Thoracic aorta (tissue), 1 donor: ENCODE data around the genes C3orf84, BSN and RNF123.

- RAMPAGE, long total RNA = start-site peak on the minus strand at chr3:48695496-48695597, 26 reads
Measured at GRCh38 chr3:48695148-48695910, 9.6 kb upstream of the NCKIPSD start.

GRCh38 chr3:48739011-48739825 lies 22.2 kb upstream of the IP6K2 start:
- RAMPAGE, long total RNA = no peak

DNA sequence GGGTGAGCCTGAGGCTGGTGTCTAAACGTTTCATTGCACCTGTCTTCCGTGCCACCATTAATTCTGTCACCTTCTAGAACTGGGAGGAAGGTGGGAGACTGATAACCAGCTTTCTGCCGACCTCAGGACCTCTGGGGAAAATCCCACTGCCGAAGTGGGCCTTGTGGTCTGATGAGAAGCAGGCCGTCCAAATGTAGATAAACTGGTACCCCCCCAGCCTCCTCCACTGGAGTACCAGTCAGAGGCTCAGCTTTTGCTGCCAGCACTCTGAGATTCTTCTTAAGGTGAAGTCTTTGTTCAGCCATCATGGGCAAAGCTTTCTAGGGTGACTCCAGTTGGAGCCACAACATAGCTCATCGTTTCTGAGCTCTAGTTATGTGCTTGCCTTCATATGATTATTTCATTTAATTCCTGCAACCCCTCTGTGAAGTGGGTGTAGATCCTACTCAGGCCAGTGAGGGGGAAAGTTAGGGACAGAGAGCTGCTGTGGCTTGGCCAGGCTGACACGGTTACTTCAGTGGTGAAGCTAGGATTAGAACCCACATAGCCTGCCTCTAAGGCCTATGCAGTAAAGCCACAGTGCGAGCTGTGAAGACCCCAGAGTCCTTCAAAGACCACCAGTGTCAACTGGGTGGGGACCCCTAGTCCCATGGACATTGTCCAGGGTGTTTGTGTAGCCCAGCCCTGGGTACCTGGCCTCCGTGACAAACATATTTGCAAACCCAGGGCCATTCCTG lies 1.3 kb downstream of the P4HTM start:
- RAMPAGE, long total RNA = no peak

DNA sequence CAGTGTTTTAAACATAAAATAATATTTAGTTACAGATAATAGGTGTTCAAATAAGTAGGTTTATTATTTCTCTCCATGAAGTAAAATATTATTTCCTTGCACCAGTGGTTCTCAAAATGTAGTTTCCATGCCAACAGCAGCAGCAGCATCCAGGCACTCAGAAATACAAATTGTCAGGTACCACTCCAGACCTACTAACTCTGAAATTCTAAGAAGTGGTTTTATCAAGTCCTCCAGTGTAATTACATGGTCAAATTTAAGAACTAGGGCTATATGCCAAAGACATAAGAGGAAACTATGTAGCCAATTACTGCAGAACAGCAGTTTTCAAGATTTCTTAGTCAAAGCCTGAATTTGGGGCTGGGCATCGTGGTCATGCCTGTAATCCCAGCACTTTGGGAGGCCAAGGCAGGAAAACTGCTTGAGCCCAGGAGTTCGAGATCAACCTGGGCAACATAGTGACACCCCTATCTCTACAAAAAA lies 30.7 kb downstream of the QRICH1 start:
- RAMPAGE, long total RNA = no peak

DNA sequence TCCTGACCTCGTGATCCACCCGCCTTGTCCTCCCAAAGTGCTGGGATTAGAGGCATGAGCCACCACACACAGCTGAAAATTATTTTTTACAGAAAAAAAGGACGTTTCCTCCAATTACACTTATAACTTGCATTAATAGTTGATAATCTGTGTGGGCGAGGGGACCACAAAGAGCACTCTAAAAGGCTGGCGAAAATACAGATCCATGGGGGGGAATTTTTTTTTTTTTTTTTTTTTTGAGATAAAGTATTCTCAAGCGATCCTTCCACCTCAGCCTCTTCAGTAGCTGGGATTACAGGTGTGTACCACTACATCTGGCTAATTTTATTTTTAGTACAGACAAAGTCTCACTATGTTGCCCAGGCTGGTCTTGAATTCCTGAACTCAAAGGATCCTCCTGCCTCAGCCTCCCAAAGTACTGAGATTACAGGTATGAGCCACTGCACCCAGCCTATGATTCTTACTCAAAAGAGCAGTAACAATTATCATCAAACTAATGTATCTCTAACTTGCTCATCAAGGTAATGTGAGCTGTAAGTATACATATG lies 24.5 kb downstream of the QRICH1 start:
- RAMPAGE, long total RNA = no peak

DNA sequence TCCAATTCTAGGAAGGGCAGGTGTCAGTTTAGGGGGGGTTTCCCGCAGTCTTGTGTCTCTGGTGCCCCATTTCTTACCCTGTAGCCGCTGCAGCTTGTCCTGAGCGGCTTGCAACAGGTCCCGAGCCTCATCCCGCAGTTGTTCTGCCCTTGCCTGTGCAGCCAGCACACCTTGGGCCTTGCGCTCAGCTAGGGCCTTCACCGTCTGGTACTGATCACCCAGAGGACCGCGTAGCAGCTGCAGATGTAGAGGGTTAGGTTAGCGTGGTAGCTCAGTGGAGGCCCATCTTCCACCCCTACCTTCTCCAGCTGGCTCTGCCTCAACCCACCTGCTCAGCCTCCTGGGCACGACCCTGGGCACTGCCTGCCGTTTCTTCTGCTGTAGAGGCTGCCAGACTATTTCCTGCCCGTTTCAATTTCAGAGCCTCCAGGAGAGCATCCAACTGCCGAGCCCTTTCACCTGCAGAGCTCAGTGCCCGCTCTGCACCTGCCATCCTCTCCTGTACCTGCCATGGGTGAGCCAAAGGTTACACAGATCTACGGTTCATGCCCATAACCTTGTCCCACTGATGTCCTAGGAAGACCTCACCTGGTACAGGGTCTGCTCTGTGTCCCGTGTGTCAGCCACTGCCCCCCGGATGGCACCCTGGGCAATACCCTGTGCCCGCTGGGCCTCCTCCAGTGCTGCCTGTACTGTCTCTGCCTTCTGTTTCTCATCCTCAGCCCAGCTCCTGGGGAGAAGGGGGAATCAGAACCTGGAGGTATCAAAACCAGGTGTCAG lies 923 bp upstream of the USP19 start:
- RAMPAGE, long total RNA = start-site peak on the minus strand centred at position 209 of the sequence, 47 bp wide, 62 reads

GRCh38 chr3:49164941-49166158 lies 781 bp downstream of the CCDC71 start:
- RAMPAGE, long total RNA = no peak

GRCh38 chr3:49191582-49192150 lies at the start of gene C3orf84:
TSS of gene C3orf84 (minus strand) at chr3:49191858.
- RAMPAGE, long total RNA = no peak

DNA sequence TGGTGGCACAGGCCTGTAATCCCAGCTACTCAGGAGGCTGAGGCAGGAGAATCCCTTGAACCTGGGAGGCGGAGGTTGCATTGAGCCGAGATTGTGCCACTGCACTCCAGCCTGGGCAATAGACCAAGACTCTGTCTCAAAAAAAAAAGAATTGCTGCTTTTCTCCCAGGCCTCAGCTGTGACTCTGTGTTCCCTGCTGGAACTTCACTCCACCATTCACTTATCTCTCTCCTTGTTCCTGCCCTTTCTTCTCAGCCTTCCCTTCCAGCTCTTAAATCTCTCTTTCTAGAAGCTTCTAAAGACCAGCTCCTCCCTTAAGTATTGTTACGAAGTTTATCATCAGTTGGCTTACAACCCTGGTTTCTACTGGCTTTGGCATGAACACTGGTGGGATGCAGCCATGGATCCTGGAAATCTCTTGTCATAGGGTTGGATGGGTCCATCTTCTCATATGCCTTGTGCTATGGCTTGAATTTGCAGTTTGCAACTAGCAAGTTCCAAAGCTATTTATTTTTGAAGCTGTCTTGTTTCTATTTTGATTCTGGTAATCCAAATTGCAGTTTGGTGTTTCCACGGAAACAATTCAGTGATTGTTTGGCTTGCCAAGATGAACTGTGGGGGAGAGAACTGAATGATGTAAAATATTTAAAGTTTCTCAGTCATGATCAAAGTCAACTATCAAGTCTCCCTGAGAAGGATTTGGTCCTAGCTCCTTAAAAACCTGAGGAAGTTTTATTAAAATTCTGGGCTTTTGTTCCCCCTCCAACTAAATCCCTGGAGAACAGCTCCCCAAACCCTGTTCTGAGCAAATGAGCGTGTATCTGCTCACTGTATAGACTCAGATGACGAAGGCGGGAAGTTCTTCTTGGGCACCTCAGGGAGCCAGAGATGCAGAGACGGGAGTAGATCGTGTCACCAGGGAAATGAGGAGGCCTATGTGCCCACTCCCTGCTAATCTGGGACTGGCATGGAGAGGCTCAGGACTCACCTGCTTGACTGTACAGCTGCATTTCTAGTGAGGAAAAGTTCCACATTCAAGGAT lies 10.3 kb downstream of the C3orf62 start:
- RAMPAGE, long total RNA = no peak

- RAMPAGE, long total RNA = no peak
Measured at GRCh38 chr3:49296729-49297313, 19.8 kb upstream of the C3orf62 start.

- RAMPAGE, long total RNA = no peak
Measured at GRCh38 chr3:49417497-49418084, 4.7 kb downstream of the AMT start.

DNA sequence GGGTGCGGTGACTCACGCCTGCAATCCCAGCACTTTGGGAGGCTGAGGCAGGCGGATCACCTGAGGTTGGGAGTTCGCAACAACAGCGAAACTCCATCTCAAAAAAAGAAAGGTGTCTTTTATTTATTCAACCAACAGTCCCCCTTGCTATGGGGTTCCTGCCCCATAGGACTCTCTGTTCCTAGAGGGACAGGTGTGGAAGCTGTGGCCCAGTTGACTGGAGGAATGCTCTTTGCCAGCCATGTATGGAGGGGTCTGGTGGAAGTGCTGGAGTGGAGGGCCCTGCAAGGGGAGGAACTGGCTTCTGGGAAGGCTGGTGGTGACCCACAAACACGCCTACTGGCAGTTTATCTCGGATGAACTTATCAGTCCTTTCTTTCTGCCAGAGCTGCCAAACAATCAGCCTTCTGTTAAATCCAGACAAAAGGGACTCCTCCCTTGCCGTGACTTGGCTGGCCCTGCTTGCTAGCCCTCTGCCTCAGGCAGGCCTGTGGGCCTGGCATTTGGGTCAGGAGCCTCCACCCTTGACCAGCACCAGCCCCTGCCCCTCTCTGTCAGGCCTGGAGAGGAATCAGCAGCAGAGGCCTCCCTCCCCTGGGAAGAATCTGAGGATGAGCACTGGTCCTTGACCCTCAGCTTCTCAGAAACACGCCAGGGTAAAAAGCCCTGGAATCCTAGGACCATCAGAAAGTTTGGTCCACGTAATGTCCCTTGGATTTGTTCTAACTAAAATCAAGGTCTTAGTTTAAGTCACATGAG lies 4.4 kb upstream of the DAG1 start:
- RAMPAGE, long total RNA = no peak

GRCh38 chr3:49469386-49470104 lies 522 bp upstream of the DAG1 start:
- RAMPAGE, long total RNA = no peak

DNA sequence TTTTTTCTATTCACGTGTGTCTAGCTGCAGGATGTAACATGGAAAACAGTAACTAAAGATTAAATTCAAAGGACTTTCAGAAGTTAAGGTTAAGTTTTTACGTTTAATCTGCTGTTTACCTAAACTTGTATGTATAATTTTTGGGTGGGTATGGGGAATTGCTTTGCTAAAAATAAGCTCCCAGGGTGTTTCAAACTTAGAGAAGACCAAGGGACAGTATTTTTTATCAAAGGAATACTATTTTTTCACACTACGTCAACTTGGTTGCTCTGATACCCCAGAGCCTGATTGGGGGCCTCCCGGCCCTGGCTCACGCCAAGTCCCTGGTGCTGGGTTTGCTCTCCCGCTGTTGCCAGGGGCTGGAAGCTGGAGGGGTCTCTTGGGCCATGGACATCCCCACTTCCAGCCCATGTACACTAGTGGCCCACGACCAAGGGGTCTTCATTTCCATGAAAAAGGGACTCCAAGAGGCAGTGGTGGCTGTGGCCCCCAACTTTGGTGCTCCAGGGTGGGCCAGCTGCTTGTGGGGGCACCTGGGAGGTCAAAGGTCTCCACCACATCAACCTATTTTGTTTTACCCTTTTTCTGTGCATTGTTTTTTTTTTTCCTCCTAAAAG lies 20.6 kb upstream of the BSN start:
- RAMPAGE, long total RNA = no peak

DNA sequence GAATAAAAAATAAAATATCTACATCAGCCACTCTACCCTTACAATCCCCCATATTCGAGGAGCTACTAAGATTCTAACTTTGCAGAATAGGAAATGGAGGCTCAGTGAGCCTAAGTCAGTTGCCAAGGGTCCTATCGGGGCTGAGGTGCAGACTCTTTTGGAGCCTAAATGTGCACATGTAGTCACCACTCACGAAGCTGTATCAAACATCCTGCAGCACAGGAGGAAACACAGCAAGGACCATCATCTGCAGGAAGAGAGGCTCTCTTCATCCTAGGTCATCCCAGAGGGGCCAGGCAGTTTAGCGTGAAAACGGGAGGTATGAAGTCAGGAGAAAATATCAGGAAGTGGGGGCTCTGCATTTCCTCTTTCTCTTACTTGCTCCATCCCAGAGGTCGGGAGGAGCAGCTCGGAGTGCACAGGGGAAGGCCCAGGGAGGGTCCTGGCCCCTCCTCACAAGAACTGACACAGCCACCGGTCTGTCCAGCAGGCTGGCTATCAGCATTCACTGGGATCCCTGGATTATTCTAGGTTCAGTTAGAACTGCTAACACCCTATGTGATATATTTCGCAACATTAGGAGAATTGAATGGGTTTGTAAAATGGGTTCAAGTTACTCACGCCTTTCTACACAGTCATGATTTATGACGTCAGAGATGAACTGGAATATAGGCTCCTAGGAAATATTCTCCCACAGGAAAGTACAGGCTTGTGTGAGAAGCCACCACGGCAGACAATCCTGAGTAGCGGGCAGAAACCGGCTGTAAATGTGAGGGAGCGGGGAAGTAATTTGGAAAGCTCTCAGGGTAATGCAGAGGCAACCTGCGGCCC lies 1.1 kb upstream of the BSN start:
- RAMPAGE, long total RNA = no peak

DNA sequence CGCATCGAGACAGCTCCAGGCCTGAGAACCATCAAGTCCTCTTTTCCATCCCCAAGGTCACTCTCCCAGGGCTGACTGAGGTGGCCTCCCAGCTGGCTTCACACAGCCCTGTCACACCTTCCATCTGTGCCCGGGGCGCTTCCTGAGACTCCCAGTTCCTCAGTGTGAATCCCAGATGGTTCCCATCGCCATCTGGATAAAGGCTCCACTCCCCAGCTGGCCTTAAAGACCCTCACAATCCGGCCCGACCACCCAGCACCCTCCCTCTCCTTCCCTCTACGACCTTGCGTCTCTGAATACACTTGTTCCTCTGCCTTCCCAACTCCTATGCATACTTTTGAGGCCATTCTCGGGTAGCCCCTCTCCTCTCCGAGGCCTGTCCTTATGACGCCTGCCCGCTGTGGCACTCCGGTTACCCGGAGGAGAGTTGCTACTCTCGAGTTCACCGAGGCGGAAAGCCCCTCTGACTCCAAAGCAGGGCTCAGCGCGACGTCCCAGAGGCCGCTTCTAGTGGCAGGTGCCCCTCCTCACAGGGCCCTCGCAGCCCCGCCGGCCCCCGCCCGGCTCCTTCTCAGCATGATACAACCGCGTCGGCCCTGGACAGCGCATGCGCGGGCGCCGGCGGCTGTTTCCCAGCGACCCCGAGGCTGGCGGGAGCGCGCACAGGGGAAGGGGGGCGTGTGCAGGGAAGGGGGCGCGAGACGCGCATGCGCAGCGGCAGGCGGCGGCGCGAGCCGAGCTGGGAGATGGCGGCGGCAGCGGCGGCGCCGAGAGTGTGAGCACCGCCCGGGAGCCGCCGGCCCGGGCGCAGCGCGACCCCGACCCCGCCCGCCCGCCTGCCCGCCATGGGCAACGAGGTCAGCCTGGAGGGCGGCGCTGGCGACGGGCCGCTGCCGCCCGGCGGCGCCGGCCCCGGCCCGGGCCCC lies at the start of gene BSN:
Gene BSN (plus strand): TSS at position 720 of the 926 bp plus-strand sequence.
- RAMPAGE, long total RNA = no peak

- RAMPAGE, long total RNA = start-site peak on the minus strand at chr3:49689462-49689491, 9 reads; start-site peak on the plus strand at chr3:49689553-49689597, 160 reads
Measured at GRCh38 chr3:49689050-49690224, at the start of gene RNF123. TSS of gene RNF123 (plus strand) at chr3:49689557.

DNA sequence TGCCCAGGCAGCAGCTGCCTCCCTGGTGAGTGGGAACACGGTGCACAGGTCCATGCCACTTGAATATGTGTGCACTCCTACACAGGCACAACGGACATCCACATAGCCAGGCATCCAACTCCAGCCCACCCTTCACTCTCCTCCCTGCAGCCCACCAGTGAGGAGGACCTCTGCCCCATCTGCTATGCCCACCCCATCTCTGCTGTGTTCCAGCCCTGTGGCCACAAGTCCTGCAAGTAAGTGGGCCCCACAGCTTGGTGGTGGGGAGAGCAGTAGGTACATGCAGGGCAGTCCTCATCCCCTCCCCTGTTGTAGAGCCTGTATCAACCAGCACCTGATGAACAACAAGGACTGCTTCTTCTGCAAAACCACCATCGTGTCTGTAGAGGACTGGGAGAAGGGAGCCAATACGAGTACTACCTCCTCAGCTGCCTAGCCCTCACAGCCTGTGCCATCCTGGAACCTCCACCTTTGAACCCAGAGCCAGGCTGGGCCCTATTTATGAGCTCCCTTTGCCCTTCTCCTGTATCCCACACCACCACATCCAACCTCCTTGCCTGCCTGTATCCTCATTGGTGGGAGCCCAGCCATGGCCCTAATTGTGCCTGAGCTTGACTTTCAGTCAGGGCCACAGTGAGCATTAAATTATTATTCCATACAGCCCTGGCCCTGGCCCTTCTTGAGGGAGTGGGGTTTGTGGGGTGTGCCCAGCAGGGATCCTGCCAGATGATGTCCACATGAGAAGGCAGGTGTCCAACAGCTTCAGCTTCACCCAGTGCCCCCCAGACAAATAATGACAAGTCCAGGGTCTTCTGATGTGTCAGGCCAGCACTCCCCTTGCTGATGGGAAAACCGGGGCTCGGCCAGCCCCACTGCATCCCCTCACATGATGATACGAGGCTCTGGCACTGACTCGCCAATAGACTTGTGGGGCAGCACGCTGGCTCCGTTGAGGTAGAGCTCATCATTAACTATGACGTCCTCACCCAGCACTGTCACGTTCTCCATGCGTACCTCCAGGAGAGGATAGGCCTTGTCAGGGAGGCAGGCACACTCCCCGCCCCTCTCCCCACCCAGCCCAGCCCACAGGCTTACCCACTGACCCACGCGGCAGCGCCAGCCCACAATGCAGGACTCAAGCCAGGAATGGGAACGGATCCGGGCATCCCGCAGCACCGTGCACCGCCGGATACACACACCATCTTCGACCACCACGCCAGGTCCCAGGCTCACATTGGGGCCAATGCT lies 1.8 kb upstream of the AMIGO3 start:
- RAMPAGE, long total RNA = no peak

DNA sequence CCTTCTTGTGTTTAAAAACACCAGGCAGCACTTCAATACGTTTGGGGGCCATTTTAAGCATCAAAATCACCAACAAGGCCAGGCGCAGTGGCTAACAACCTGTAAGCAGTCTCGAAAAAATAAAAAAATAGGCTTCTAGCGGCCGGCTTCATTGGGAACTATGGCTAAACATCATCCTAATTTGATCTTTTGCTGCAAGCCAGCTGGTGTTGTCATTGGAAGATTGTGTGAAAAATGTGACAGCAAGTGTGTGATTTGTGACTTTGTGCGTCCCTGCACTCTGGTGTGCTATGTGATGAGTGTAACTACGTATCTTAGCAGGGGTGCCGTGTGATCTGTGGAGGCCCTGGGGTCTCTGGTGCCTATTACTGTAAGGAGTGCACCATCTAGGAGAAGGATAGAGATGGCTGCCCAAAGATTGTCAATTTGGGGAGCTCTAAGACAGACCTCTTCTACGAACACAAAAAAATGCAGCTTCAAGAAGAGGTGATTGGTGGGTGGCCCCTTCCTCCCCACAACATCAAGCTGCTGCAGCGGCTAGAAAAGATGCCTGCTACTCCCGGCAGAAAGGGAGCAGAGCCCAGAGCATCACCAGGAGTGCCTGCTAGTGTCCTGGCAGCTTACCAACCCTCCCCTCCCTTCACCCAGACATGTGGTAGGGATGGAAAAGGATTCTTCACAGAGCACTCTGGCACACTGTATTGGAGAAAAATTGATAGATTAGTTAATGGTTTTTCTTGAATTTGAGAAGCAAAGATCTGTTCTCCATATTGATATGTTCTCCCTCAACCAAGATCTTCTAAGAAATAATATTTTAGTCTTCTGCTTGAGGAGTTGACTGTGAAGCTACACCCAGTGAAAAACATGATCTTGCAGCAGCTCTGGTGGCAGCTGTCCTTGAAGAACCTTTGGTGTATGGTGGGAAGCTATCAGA lies 10.9 kb downstream of the IP6K1 start:
- RAMPAGE, long total RNA = no peak

DNA sequence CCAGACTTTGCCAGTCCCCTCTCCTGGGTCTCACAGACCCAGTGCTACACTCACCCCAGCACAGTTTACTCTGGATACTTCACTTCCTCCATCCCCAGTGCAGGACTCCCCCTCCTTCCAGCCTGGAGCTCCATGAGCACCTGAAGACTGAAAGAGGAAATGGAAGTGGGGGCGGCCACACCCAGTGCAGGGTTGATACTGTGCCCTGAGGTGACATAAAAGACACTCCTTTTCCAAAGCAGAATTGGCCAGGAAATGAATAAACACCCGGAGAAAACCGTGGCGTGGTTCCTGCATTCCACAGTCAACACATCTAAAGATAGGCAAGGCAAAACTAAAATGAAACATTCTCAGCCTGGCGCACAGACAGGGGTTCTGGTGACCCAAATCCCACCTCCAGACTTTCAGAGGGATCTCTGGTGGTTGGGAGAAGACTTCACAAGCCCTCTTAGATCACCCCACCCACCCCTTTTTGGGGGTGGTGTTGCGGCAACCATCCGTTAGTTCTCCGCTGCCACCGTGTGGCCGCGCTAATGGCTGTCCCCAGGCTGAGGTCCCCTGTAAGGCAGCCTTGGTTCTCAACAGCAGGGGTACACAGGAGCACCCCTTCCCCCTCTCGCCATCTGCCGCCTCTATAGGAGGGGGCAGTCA lies 2.4 kb upstream of the MST1R start:
- RAMPAGE, long total RNA = no peak